ENCODE data around the genes TBC1D22B, RNF8, CCDC167 and ZFAND3.

- RRBS: no CpG with 5 or more reads among the region's 4 CpGs
Measured at GRCh38 chr6:37045183-37045571, 39.7 kb downstream of the FGD2 start.

GRCh38 chr6:37061097-37061857 is 55.8 kb downstream of the FGD2 start:
- RRBS: no CpG with 5 or more reads among the region's 13 CpGs

- RRBS: no CpG with 5 or more reads among the region's 4 CpGs
Measured at GRCh38 chr6:37105466-37105853, 64.5 kb upstream of the PIM1 start.

DNA sequence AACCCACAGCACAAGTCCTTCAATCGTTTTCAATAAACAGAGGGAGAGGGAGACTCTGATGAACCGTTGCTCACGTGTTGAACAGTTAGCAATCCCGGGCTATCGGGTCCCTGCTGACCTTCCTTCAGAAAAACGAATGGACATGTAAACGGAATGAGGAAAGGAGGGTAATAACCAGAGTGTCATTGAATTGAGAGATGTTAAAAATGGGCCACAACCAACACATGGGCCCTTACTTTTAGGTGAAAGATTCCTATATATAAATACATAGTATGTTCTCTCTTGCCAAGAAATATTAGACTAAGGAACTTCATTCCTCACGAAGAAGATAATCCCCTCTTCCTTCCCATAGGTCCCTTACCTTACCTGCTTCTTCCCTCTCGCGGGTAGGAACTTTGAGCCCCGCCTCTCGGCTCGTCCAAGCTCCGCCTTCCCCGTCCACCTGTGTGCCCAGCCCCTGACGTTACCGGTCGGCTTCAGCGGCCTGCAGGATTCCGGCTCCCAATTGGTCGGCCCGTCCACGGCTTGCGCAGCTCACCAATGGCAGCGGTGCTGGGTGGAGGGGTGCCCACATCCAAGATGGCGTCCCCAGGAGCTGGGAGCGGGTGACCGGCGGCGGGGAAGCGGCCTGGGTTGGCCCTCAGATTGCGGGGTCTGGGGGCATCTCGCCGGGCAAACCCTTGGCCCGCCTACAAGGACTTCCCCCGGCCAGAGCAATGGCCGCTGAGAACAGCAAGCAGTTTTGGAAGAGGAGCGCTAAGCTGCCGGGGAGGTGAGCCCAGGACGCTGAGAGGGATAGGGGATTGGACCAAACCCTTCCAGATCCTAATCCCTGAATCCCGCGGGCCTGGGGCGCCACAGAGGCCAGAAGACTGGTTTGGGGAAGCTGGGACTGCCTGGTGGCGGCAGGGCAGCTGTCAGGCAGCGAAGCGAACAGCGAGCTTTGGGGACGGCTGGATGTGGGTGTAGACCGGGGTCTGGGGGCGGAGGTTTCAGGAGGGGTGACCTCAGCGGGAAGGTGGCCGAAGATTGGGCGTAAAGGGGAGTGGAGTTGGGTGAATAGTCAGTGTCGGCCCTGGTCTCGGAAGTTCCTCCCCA is at the start of gene TBC1D22B:
Gene TBC1D22B, plus strand, starts transcription at position 571 of the 1,098 bp plus-strand sequence.
- RRBS: 2% methylated on average over 11 of the region's 55 CpGs

GRCh38 chr6:37353602-37354533 is at the start of gene RNF8:
Gene RNF8 (plus strand): TSS chr6:37353983.
- RRBS: 2% methylated on average over 6 of the region's 59 CpGs

GRCh38 chr6:37369877-37370315 is 16.1 kb downstream of the RNF8 start:
- RRBS: no CpG with 5 or more reads among the region's 1 CpG

DNA sequence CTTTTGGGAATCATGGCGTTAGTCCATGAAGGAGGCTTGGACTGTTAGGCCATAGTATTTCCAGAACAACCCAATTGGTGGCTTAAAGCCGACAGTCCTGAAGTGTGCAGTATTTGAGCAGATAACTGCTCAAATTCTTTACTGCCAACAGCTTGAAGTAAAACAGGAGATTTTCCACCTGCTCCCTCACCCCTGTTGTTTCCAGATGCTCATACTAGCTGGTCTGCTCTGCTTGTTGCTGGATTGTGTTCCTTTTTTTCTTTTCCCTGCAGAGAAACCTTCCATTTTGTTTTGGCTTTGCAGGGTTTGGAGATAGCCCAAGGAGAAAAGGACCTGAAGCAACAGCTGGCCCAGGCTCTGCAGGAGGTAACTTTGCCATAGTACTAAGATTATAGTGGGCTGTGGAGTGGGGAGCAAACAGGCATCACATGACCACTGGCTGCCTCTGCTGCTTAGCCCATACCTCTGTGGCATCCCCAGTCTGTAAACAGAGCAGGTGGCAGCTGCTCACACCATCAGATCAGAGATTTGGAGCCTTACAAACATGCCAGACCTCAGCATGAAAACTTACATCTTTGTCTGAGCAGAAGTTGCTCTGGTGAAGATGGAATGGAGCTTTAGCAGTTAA is 17.5 kb downstream of the RNF8 start:
- RRBS: no CpG with 5 or more reads among the region's 2 CpGs

- RRBS: no CpG with 5 or more reads among the region's 13 CpGs
Measured at GRCh38 chr6:37481963-37482730, 17.5 kb downstream of the CCDC167 start.

DNA sequence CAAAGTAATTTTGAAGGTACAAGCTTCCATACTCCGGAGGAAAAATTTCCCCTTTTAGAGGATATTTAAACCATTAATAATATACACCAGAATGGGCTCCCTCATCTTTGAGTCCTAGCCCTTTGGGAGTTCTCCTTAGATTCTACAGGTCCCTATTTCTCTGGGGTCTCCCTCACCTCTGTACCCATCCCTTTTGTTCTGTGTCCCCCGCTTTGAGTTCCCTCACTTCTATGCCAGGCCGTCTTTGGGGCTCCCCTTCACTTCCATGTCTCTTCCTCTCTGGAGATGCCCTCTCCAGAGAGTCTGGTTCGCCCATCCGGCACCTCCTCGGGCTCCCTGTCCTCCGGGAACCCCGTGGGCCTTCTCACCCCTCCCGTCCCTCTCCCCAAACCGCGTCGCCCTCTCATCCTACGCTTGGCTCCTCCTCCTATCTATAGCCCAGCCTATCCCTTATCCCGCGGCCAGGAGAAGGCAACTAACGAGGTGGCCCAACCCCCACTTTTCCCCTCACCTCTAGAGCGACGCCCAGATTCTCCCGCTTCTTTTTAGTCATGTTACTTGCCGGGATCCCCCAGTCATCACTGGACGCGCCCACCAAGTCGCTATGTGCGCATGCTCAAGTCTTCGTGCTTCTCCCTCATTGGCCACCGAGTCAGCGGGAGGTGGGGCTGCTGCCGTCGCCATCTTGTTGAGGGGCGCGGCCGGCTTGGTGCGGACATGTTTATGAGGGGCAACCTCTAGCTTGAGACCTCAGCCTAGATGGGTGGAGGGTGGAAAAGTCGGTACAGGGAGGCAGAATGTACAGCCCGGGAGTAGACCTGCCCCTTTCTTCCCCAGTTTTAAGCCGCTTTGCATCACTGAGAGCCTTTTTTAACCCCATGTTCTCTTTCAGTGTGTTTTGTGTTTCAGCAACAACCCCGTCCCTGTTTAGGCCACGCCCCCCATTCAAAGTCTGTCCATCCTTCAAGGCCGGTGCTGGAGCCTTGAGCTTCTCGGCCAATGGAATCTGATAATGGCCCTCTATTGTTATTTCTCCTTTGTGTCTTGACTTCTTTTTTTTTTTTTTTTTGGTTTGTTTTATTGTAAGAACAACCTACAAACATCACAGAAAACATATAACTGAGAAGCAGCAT is at the start of gene CCDC167:
Gene CCDC167, minus strand, starts transcription at position 583 of the 1,133 bp plus-strand sequence.
- RRBS: 0% methylated on average over 4 of the region's 40 CpGs

DNA sequence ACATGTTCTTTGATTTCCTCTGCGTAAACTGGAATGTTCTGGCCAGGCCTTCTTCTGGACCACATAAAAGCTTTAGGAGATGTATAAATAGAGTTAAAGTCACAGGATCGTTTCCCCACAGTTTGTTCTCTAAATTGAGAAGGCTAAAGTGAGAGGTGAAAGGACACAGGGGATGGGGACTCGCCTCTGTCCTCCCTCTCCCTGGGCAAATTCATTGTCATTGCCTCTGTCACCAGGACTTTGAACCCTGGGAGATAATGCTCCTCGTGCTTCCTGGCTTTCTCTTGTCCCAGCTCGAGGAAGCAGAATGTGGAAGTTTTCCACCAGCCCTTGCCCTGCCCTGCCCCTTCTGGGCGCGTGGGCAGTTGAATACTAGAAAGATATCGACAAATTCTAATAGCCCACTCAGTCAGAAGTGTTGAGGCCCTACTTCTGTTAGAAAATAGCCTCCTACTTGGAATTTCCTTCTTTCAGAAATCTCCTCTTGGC is 20.2 kb upstream of the ZFAND3 start:
- RRBS: no CpG with 5 or more reads among the region's 8 CpGs

DNA sequence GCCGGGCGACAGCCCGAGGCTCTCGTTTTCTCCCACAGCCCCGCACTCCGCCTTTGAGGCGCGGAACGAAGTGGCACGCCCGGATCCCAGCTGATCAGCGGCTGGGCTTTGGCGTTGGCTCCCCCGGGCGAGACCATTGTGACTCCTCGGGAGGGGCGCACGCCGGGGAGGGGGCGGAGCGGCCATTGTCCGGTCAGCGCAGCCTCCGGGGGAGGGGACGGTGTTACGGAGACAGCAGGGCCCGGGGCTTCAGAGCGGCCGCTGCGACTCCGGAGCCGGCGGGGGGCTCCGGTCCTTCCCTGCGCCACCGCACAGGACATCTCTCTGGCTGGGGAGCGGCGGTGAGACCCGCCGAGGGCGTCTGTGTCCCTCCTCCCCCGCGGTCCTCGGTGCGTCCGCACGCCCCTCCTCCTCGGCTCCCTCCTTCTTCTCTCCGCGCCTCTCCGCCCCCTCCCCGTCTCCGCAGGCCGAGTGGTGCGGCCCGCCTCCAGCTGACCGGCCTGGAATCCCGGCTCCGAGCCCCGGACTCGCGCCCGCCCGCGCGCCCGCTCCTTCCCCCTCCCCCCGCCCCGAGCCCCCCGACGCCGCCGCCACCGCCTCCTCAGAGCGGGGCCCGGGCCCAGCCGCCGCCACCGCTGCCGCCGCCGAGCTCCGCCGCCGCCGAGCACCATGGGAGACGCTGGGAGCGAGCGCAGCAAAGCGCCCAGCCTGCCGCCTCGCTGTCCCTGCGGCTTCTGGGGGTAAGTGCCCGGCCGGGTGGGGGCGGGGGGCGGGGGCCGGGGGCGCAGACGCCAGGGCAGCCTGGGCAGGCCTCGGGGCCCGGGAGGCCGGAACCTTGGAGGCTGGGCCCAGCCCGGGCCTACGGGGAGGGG is at the start of gene ZFAND3:
Gene ZFAND3, plus strand, starts transcription at position 451 of the 872 bp plus-strand sequence.
- RRBS: 1% methylated on average over 39 of the region's 105 CpGs

- RRBS: no CpG with 5 or more reads among the region's 5 CpGs
Measured at GRCh38 chr6:37878257-37878835, 58.8 kb downstream of the ZFAND3 start.

DNA sequence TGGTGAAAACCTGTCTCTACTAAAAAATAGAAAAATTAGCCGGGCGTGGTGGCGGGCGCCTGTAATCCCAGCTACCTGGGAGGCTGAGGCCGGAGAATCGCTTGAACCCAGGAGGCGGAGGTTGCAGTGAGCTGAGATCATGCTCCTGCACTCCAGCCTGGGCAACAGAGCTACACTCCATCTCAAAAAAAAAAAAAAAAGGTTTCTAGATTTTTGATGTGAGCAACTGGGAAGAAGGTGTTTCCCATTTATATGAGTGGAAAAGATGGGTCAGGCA is 105.9 kb downstream of the ZFAND3 start:
- RRBS: no CpG with 5 or more reads among the region's 7 CpGs

DNA sequence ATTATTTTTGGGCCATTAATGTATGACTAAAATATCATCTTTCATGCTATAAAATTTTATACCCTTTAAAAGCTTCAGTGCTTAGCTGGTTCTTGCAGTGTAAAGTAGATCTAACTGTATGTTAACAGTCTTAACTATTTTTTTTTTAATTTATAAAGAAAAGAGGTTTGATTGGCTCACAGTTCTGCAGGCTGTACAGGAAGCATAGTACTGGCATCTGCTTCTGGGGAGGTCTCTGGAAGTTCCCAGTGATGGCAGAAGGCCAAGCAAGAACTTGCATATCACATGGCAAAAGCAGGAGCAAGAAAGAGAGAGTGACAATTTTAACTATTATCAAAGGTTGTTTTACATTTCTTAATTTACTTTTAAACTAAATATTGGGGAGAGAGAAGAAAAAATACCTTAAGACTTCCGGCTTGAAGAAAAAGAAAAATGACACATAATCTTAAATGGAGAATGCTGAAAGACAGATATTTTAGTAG is 120.9 kb downstream of the ZFAND3 start:
- RRBS: no CpG with 5 or more reads among the region's 1 CpG

GRCh38 chr6:38158419-38159186 is 339.1 kb downstream of the ZFAND3 start:
- RRBS: no CpG with 5 or more reads among the region's 18 CpGs

DNA sequence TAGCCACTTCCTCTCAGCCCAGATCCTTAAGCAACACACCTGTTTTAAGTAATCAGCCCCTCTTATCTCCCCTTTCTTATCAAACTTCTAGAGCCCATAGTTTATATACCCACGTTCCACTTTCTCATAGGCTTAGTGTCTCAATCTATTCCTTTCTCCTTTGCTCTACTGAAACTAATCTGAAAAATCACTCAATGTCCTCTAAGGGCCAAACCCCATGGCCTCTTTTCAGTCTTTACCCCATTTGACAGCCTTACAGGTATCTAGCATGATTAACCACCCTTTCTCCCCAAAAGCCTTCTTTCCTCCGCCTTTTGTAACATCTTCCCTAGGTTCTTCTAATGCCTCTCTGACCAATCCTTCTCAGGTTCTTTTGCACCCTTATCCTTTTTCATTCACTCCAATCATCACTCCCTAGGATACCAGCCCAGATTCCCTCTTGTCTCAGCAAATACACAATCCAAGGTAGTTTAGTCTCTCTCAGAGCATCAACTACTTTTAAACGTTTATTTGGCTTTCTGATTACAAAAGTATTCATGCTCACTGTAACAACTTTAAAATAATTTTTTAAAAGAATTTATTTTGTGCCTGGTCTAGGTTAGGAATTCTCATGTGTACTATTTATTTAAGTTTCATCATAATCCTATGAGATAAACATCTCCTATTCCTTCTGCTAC is 239.4 kb downstream of the BTBD9 start:
- RRBS: no CpG with 5 or more reads among the region's 3 CpGs

- RRBS: no CpG with 5 or more reads among the region's 5 CpGs
Measured at GRCh38 chr6:38481446-38482167, 158.1 kb downstream of the BTBD9 start.

DNA sequence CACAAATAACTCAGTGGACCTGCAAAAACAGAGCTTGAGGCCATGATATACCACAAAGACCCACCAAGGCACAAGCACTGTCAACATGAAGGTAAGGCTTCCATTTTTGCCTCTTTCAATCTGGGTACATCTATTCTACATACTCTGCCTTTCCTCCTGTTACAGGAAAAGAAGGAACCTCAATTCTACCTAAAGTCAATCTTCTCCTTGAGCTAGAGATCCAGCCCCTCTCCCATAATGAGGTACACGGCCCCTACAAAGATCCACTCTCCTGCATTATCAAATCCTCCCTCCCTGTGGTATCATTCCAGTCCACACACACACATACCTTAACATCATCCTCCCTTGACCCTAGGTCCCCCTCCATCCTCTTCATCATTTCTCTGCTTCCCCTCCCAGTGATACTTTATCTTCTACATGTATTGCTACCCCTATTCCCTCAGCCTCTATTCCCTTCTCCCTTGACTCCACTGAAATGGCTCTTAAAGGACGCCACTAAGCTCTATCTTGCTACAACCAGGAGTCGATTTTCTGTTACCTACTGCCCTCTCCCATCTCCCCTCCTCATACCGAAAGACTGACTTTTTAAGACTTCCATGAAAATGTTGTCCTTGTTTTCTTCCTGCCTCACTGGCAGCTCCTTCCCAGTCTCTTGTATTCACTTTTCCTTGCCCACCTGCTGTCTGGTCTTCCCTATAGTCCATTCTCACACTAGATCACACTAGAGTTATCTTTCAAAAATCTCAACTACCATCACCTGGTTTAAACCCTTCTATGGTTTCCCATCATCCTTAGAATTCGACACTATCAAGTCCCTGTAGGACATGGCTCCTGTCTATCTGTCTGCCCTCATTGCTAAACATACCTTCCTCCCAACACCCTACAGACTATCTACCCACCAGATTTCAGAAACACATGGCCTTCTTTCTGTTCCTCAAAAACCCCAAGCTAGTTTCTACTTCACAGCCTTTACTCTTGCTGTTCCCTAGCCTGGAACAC is 156.7 kb downstream of the BTBD9 start:
- RRBS: no CpG with 5 or more reads among the region's 5 CpGs

DNA sequence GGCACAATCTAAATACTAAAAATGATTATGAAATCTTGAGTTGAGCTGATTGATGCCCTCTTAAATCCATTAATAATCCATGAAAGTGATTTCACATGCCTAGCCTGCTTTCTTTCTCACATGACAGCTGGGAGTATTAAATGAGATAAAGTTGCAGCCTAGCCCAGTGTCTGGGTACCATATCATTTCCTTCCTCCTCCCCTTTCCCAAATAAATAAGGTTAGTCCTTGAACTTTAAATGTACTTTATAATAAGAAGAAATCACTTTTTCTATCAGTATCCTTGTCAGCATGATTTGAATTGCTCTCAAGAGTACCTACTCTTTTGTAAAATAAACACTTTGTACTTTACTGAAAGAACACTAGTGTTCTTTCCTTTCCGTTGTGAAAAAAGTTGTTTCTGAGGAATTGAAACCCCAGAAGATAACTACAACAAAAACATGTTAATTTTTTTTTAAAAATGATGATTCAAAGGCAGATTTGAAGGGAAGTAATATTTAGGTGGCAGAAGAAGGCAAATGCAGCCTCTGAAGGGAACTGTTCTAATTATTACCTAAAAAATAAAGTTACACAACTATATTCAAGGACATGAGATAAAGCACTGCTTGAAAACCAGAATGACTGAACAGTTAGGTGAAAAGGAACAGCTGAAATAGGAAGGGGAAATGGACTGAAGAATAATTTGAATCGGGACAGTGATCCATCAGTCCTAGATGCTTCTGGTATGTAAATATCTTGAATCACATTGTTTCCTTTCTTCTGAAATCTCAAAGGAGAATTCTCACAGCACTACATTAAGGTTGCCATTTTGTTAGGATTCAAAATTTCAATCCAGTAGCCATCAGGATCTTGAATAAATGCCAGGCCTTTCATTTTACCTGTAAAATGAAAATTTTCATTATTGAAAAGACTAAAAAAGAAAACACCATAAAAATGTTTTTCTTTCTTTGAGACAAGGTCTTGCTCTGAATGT is 26.2 kb downstream of the GLO1 start:
- RRBS: no CpG with 5 or more reads among the region's 2 CpGs

GRCh38 chr6:38974962-38975281 is 73.7 kb upstream of the GLP1R start:
- RRBS: no CpG with 5 or more reads among the region's 2 CpGs